Adrenal gland (tissue), 7 donors: ENCODE measurements around a stretch of chr13.

DNA sequence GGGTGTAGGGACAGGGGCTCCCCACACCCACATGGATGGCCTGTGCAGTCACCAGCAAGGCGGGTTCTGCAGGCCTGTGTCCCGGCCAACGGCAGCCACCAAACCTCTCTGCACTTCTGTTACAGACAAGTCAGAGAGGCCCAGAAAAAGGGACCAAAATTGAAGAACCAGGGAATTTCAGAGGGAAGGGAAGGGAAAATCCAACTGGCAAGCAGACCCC lies 31.5 kb downstream of the RASA3 start:
- PRO-cap, 3 experiments = no peak in any of the 3 experiments
- RAMPAGE, long total RNA, 4 experiments = no peak in any of the 4 experiments
- RRBS = 68% methylated on average over 2 of the region's 3 CpGs

GRCh38 chr13:114130624-114131749 lies 1.4 kb downstream of the RASA3 start:
- PRO-cap, 3 experiments = peak in 3 of 3 experiments; most common plus-strand start chr13:114131496 (in 3); most common minus-strand start chr13:114130847 (in 1)
- RAMPAGE, long total RNA, 4 experiments = no peak in any of the 4 experiments
- RRBS = 0% methylated on average over 3 of the region's 53 CpGs

DNA sequence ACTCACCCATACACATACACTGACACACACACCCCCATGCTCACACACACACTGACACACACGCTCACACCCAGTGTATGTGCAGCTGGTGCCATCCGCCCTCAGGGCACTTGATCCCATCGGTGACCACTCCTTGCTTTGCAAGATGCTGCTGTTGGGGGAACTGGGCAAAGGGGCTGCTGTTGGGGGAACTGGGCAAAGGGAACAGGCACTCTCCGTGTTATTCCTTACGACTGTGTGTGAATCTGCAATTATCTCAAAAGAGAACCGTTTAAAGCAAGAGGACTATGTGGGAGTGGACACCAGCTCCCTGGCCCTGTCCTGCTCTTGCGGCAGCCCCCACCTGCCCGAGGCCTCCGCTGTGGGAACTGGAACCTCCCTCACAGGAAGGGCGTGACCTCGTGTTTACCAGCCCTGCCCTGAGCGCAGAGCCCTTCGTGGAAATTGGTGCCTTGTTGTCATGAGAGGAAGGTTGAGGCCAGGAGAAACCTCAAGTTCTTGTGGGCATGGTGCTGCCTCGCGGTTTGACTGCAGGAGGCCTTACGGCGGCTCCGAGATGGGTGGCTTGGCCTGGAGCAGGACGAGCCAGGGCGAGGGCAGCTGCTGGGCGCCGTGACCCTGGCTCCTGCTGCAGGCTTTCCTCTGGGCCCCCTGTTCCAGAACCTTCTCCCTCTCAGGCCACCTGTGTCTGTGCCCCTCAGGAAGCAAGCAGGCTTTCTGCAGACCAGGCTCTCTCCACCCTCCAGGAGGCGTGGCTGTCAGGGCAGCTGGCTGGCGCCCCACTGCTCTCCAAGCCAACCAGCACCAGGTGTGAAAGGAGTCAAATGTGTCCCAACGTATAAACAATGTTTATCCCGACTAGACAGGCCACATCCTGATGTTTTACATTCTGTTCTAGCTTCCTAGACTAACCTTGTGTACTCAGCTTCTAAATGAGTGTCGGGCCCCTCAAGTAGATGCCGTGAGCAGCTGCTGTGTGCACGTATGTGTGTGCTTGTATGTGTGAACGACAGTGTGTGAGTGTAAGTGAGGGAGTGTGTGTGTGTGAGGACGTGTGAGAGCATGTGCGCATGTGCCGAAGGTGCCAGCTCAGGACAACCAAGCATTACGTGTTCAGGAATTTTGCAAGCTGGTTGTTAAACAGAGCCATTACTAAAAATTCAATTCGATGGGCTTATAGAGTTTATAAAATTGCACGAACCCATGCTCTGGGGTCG lies 10.3 kb upstream of the RASA3 start:
- PRO-cap, 3 experiments = no peak in any of the 3 experiments
- RAMPAGE, long total RNA, 4 experiments = no peak in any of the 4 experiments
- RRBS = no CpG with 5 or more reads among the region's 37 CpGs

- PRO-cap, 3 experiments = peak in 1 of 3 experiments; most common plus-strand start chr13:114167663 (in 1); most common minus-strand start chr13:114167545 (in 1)
- RAMPAGE, long total RNA, 4 experiments = no peak in any of the 4 experiments
- RRBS = no CpG with 5 or more reads among the region's 5 CpGs
Measured at GRCh38 chr13:114167380-114167755, 11.7 kb upstream of the CFAP97D2 start.

- PRO-cap, 3 experiments = no peak in any of the 3 experiments
- RAMPAGE, long total RNA, 4 experiments = no peak in any of the 4 experiments
- RRBS = no CpG with 5 or more reads among the region's 12 CpGs
Measured at GRCh38 chr13:114228139-114228607, 6.5 kb upstream of the CDC16 start.

GRCh38 chr13:114230144-114230554 lies 4.5 kb upstream of the CDC16 start:
- PRO-cap, 3 experiments = no peak in any of the 3 experiments
- RAMPAGE, long total RNA, 4 experiments = no peak in any of the 4 experiments
- RRBS = no CpG with 5 or more reads among the region's 7 CpGs

DNA sequence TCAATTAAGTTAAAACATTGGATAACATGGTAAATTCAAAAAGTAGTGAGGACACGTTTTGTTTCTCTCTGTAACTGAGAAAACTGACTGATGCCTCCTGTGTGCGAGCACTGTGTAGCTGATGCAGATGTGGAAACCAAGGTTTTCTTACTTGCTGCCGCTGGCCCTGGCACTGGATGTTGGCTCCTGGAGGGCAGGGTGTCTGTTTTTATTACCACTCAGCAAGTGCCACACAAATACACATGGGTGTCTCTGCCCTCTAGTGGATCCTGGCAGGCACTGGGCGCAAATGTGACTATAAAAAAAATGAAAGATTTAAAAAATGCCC lies 25.4 kb downstream of the CHAMP1 start:
- PRO-cap, 3 experiments = no peak in any of the 3 experiments
- RAMPAGE, long total RNA, 4 experiments = no peak in any of the 4 experiments
- RRBS = no CpG with 5 or more reads among the region's 4 CpGs